Mesangial cell (primary cell): ENCODE results near the gene TOR1B.

DNA sequence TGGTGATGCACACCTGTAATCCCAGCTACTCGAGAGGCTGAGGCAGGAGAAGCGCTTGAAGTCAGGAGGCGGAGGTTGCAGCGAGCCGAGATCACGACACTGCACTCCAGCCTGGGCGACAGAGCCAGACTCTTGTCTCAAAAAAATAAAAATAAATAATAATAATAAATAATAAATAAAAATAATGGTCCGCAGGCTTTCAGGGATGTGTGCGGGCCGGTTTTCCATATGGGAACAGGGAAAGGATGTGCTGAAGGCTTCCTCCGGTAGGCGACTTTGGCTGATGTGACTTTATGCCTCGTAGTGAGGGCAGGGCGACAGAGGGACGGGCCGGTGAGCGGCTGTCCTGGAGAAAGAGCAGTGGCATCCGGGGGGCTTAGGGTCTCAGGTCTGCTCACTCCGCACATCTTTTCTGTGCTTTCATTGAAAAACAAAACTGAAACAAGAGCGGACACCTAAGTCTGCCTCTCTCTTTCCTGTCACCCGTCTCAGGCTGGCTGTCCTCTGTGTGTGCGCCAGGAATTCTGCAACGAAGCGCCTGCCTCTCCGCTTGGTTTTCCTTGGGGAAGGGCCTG lies 818 bp upstream of the PRRX2 start:
- RAMPAGE, long total RNA, result no peak

DNA sequence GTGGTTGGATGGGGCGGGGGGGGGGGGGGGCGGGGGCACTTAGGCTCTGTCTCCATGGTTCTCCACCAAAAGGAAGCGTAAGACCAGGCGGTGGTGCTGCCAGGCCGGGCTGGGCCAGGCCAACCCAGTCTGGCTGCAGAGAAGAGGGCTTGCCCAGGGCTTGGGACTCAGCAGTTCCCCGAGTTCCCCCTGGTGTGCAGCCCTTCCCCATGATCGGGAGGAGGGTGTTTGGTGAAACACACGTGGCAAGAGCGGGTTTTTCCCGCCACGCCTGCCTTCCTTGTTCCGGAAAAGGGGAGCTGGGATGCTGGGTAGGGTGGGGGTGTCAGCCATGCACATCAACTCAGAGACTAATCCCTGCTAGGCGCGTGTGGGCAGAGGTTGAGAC lies 32.8 kb downstream of the PRRX2 start:
- RAMPAGE, long total RNA, result no peak

- RAMPAGE, long total RNA, result no peak
These were observed 43.3 kb downstream of the PTGES start for GRCh38 chr9:129709458-129710065.

DNA sequence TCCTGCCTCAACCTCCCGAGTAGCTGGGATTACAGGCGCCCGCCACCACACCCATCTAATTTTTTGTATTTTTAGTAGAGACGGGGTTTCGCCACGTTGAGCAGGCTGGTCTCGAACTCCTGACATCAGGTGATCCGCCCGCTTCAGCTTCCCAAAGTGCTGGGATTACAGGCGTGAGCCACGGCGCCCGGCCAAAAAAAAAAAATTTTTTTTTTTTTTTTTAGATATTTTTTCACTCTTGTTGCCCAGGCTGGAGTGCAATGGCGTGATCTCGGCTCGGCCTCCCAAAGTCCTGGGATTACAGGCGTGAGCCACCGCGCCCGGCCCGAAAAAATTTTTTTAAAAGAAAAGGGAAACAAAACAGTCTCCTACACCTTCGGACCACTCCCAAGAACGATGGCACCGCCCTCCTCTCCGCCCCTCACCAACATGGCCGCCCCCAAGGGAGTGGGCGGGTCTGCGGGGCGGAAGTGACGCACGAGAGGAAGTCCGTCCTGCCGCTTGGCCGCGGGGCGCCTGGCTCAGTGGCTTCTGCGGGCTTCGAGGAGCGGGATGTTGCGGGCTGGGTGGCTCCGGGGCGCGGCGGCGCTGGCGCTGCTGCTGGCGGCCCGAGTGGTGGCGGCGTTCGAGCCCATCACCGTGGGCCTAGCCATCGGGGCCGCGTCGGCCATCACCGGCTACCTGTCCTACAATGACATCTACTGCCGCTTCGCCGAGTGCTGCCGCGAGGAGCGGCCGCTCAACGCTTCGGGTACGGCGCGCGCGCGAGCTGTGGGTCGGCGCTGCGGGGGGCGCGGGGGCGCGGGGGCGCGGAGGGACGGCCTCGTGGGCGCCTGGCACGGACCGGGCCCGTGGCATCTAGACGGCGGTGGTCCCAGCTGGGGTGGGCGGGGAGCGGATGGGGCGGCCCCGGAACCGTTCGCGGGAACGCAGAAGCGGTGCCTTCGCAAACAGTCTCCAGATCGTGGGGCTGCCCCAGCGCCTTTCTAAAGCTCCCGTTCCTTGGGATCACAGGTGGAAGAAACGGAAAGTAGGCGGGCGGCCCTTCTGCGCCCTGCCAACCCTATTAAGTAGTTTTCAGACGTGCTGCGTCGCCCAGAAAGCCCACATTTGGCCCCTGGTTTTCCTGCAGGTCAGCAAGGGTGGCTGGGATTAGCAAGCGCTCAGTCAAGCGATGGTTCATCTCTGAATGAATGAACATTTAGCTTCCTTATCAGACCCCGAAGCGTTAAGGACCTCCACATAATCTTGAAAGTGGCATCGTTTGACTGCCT lies at the start of gene TOR1B:
Gene TOR1B (plus strand): TSS at position 524 of the 1,274 bp plus-strand sequence.
- RAMPAGE, long total RNA, result no peak

DNA sequence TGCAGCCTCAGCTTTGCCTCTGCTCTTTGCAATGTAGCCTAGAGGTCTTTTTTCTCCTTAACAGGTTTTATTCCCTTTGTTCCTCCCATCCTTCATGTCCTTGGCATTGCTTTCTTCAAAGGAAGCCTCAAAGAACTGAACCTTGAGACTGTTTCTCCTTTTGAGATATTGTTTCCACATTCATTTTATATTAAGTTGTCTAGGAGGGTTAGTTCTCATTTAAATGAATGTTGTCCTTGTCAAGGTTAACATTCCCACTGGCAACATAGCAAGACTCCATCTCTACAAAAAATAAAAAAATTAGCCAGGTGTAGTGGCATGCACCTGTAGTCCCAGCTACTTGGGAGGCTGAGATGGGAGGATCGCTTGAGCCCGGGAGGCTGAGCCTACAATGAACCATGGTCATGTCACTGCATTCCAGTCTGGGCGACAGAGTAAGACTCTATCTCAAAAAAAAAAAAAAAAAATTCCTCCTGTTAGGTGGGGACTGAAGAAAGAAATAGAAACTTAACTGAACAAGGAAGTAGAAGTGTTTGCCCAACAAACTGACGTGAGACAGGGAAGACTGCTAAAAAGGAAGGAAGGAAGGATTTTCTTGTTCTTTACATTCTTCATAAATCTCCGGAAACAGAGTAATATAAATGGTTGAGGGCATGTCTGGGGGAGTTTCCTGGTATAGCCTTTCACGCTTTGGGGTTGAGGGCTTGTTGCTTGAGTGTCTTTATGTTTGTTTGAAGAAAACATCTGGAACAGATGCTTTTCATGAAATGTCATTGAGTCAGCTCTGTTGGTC lies 2.9 kb downstream of the TOR1B start:
- RAMPAGE, long total RNA, result no peak

DNA sequence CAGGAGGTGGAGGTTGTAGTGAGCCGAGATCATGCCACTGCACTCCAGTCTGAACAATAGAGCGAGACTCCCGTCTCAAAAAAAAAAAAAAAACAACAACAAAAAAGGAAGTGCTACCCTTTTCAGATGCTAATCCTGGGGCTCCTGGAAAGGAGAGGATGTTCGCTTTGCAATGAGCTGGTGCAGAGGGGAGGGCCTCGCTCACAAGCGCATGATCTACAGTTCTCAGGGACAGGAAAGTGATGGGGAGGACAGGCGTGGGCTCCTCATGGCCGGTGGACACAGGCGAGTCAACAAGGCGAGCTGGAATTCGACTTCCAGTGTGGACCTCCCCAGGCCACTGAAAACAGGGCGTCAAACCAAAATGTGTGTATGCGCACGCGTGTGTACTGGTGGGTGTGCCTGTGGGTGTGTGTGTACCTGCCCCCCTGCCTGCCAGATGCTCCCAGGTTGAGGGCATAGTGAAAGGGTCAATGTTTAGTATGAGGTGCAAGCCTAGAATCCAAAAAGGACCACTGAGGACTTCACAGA lies 54.3 kb downstream of the USP20 start:
- RAMPAGE, long total RNA, result no peak

- RAMPAGE, long total RNA, result no peak
These were observed 95.4 kb downstream of the USP20 start for GRCh38 chr9:129930521-129931243.

DNA sequence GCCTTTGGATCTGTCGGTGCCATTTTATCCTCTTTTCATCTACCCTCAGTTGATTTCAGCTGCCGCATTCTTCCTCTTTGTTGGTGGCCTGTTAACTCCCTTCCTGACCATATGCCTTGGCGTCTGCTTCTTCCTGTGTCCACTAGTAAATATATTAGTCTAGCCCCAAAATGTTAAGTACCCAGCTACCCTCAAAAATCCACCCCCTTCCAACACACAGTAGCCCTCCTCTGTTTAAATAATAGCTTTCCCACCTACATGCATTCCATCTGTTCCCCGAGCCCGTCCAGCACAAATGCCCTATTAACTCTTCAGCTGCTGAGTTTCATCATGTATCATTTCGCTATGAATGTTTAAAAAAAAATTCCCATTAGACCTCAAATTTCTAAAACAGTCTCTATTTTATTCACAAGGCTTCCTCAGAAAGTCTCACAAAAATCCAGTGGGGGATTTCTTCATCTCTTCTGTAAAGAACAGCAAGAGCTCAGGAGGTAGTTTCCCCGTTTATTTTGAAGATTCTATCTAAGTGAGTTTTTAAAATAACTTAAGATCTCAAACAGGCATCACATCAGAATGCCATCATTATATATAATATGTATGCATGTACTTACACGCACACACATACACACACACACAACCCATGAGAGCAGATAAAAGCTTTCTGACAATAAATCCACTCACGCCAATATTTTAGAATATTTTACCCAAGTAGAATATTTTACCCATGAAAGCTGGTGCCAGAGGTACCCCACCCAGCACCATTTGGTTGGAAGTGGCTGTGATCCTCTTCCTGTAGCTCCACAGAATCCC lies 97.6 kb downstream of the USP20 start:
- RAMPAGE, long total RNA, result no peak

DNA sequence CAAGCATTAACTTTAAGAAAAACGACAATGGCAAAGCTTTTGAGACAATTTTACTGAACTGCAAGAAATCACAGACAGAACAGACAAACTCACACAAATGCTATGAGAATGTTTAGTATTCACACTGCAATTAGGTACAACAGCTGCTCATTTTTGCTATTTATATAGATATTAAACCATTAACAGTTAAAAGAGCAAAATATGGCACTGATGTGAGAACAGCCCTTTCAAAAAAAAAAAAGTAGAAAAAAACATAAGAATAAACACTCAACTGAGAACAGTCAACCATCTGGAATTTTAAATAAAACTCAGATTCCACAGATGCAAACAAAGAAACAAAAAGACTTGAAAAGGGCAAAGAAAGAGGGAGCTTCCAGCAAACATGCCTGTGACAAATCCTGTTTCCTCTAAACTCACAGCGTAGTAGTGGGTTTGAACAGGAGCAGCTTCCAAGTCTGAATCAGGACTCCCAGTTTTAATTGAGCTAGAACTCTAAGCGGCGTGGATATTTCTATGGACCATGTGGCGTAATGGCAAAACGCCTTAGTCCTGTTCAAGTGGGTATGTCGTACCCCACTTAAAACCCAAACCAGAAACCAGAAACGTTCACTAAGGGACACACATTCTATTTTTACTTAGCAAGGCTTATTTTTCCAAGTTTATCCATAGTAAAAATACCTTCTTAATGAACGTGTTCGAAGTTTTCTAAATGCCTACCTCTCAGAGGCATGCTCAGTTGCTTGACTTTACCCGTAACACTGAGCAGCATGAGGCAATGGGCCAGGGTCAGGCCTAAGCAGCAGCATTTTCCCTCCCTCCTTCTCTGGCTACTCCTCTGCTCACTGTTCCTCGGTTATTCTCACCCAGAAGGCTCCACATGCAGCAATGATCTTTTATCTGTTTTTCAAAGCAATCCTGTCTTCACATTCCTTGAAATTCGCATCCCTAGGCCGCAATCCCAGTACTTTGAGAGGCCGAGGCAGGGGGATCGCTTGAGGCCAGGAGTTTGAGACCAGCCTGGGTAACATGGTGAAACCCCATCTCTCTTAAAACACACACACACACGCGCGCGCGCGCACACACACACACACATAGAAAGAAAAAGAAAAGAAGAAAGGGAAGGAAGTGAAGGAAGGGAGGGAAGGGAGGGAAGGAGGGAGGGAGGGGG lies 78.0 kb downstream of the FNBP1 start:
- RAMPAGE, long total RNA, result no peak

GRCh38 chr9:129995466-129995936 lies 47.5 kb downstream of the FNBP1 start:
- RAMPAGE, long total RNA, result no peak

DNA sequence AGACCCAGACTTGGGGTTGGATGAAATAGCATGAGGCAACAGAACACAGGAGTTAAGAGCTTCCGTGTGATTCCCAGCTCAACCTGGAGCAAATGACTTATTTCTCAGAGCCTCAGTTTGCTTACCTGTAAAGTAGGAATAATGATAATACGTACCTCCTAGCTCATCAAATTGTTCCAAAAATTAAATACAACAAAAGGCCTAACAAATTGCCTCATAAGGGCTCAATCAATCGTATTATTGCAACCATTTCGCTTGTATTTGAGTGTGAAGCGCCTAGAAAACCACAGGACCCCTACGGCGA lies 564 bp upstream of the GPR107 start:
- RAMPAGE, long total RNA, result no peak

- RAMPAGE, long total RNA, result no peak
These were observed 49.1 kb downstream of the HMCN2 start for GRCh38 chr9:130314651-130315109.

GRCh38 chr9:130343767-130343966 lies 78.1 kb downstream of the HMCN2 start:
- RAMPAGE, long total RNA, result no peak

- RAMPAGE, long total RNA, result no peak
These were observed 842 bp downstream of the ASS1 start for GRCh38 chr9:130445530-130446075.

- RAMPAGE, long total RNA, result no peak
These were observed 55.1 kb downstream of the ASS1 start for GRCh38 chr9:130499655-130500416.

DNA sequence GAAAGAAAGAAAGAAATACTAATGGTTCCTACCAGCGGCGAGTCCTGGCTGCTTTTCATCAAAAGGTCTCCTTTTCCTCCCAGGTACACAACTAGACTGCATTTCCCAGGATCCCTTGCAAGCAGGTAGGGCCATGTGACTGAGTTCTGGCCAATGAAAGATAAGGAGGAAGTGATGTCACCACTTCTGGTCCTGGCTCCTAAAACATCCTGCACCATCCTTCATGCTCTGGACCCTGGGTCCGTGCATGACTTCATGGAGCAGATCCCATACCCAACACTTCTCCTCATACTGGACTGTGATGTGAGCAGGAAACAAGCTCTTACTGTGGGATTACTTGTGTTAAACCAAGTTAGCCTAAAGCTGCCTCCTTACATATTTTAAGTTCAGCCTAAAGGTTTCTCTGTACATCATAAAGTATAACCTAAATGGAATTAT lies 30.2 kb upstream of the FUBP3 start:
- RAMPAGE, long total RNA, result no peak

DNA sequence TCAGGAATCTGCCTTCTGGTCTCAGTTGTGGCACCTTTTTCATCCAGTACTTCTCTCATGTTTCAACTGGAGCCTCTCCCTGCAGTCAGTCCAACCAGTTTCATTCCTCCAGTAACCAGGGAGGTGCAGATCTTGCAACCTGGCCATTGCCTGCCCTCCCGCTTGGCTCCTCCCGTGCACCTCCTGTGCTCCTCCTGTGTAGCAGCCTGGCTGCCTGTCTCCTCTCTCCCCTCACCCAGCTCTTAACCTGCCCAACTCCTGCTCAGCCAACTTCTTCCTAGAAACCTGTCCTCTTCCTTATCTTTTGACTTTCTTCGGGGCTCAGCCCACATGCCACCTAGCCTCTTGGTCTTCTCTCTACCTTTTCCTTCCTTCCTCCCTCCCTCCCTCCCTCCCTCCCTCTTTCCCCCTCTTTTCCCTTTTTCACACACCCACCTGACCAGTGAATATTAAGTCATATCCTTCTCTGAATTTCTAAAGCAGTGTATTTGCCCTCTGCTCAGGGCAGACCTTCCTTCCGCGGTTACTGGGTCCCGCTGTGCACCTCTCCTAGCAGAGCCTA lies 20.4 kb downstream of the FUBP3 start:
- RAMPAGE, long total RNA, result no peak

- RAMPAGE, long total RNA, result no peak
These were observed 19.8 kb downstream of the EXOSC2 start for GRCh38 chr9:130713194-130714060.

GRCh38 chr9:130732461-130732905 lies 38.9 kb downstream of the EXOSC2 start:
- RAMPAGE, long total RNA, result no peak

DNA sequence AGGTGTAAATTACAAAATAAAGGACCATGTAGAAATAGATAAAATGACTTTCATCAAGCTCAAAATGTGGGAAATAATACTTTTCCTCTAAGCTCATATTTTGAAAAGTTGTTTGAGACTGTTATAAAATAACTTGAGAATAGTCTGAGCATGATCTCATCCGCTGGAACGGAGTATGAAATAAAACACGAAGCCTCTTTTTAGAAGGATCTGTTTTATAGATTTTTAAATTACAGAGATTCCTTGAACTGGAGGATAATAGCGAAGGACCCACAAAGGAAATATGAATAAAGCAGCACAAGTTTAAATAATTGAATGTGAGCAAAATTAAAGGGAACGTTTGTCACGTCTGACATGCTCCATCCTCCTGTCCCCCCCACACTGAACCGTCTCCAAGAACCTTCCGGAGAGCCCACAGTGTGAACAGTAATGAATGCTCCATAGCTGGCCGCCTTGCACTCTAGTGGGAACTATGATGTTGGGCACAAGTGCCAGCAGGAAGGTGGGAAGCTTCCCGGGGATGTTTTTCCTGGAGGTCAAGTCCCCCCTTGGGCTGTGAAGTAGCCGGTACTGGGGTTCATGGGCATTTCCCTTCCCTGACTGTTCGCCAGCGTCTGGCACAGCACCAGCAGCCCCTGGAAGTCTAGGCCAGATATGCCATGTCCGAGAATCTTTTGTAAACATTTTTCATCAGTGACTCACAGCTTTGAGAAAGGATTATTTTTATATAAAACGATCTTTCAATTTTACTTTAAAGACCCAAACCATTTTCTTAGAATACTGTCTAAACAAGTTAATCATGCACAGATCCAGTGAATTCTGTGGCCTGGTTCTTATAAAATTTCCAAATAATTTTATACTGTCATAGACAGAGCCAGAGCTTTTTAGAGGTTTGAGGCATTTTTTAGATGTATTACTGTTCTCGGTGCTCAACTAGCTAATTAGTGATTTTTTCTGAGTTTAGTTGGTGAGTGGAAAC lies 11.4 kb downstream of the ABL1 start:
- RAMPAGE, long total RNA, result no peak